ENCODE measurements around the genes CDRT15, TVP23C and LRRC75A.

- PRO-cap, 4 experiments, result no peak in any of the 4 experiments
- RAMPAGE, long total RNA, 2 experiments, result no peak in any of the 2 experiments
- RRBS, result no CpG with 5 or more reads among the region's 11 CpGs
Observed at GRCh38 chr17:13509390-13510480, 92.0 kb downstream of the HS3ST3A1 start.

DNA sequence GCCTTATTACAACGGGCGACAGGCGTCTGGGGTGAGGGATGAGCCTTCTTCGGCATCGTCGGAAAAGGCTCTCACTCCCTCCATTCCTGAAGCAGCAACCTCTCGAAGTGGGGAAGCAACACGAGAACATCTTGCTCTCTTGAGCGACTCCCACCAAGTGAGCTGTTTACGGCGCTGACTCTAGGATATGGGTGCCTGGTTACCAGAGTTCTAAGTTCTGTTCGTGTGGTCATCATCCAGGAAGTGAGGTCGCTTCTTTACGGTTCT is at the start of gene CDRT15:
Gene CDRT15, minus strand, starts transcription at position 159 of the 267 bp plus-strand sequence.
- PRO-cap, 4 experiments, result no peak in any of the 4 experiments
- RAMPAGE, long total RNA, 2 experiments, result no peak in any of the 2 experiments
- RRBS, result no CpG with 5 or more reads among the region's 14 CpGs

DNA sequence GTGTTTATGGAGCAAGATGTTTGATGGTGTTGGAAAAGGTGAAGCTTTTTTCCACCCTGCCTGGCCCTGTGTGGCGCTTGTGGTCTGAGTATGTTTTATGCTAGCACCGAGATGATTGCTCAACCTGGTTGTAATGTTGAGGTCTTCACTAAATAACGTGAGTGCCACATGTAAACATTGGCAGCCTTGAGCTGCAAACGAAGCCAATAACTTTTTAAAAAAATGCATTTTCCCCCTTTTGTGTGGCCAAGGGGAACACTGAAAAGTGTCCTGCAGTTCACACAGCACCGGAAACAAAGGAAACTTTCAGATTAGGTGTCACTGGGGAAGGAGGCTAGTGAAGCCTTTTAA is 15.6 kb downstream of the HS3ST3B1 start:
- PRO-cap, 4 experiments, result no peak in any of the 4 experiments
- RAMPAGE, long total RNA, 2 experiments, result no peak in any of the 2 experiments
- RRBS, result no CpG with 5 or more reads among the region's 5 CpGs

DNA sequence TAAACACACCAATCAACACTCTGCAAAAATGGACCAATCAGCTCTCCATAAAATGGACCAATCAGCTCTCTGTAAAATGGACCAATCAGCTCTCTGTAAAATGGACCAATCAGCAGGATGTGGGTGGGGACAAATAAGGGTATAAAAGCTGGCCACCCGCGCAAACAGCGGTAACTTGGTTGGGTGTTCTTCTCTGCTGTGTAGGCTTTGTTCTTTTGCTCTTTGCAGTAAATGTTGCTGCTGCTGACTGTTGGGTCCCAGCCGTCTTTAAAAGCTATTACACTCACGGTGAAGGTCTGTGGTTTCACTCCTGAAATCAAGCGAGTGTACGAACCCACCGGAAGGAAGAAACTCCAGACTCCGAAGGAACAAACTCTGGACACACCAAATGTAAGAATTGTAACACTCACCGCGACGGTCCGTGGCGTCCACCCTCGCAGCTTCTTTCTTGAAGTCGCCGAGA is 430.7 kb downstream of the PMP22 start:
- PRO-cap, 4 experiments, result no peak in any of the 4 experiments
- RAMPAGE, long total RNA, 2 experiments, result no peak in any of the 2 experiments
- RRBS, result no CpG with 5 or more reads among the region's 17 CpGs

- PRO-cap, 4 experiments, result no peak in any of the 4 experiments
- RAMPAGE, long total RNA, 2 experiments, result no peak in any of the 2 experiments
- RRBS, result no CpG with 5 or more reads among the region's 2 CpGs
Observed at GRCh38 chr17:15306352-15306689, 35.1 kb downstream of the TEKT3 start.

DNA sequence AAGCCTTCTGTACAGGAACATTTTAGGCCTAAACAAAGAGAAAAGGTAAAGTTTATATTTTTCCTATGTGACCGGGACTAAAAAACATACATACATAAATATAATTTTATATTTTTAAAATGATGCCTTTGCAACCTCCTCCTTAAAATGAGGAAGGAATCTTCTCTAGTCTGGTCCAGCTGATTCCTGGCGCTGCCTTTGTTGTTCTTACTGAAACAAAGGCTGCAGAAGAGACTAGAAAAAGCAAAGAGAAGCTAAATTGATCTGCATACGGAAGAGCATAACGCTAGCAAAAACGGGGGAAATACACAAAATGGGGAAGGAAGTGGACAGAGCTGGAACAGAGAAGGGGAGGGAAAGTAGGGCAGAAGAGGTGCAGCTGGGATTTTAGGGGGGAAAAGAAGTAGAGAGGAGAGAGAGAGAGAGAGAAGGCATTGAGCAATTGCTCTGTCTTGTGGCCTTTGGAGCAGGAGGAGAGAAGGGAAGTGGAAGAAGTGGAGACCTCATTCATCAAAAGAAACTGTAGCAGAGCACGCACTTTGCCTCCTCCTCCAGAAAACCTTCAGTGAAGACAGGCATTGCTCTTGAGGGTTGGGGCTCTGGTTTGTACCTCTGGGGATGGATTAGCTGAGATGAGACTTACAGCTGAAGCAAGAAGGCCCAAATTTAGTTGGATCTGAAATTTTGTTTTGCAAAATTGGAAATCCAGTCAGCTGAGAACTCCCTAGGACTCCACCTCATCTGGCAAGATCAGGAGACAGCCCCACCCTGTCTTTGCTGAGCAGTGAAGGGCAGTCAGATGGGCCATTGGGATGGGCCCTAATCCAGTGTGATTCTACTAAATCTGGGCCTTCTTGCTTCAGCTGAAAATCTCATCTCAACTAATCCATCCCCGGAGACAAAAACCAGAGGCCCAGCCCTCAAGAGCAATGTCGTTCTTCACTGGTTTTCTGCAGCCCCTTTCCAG is 55.9 kb downstream of the CDRT4 start:
- PRO-cap, 4 experiments, result peak in 2 of 4 experiments; most common plus-strand start position 506 of the sequence (in 2)
- RAMPAGE, long total RNA, 2 experiments, result no peak in any of the 2 experiments
- RRBS, result no CpG with 5 or more reads among the region's 8 CpGs

GRCh38 chr17:15562792-15563874 is at the start of gene TVP23C:
Gene TVP23C (minus strand): TSS chr17:15563483.
- PRO-cap, 4 experiments, result peak in 4 of 4 experiments; most common plus-strand start chr17:15563754 (in 2); most common minus-strand start chr17:15563587 (in 4)
- RAMPAGE, long total RNA, 2 experiments, result start-site peak on the minus strand in 1 of 2 experiments, at chr17:15563556-15563612 at its widest, 480 reads per replicate
- RRBS, result no CpG with 5 or more reads among the region's 78 CpGs

DNA sequence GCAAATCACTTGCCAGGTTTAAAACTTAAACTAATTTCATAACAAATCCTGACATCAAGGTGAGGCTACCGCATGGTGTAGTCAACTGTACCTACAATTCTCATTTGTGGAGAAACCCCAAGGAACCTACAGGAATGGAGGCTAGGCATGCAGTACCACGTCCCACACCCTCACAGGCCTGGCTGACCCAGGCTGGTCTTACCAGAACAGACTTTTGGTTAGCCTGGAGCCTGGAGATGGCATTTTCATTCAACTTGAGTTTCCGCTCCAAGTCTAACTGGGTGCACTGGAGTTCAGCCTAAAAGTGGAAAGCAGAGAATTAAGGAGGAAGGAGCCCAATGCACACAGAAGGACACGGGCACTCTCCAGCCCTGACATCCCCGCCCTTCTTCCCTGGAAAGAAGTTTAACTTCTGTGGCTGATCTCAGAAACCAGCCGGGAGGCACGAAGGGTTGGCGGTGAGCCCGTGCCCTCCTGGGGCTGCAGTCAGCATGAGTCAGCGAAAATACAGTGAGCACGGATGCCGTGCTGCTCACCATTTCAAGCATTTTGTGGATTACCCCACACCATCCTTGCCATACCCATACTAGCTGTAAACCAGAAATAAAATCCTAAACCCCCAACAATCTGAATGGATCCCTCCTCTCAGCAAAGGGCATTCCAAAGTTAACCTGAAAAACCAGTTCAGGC is 23.2 kb upstream of the FBXW10B start:
- PRO-cap, 4 experiments, result no peak in any of the 4 experiments
- RAMPAGE, long total RNA, 2 experiments, result no peak in any of the 2 experiments
- RRBS, result no CpG with 5 or more reads among the region's 12 CpGs

GRCh38 chr17:15966035-15967273 is 21.5 kb downstream of the ADORA2B start:
- PRO-cap, 4 experiments, result peak in 1 of 4 experiments; most common minus-strand start chr17:15966272 (in 1)
- RAMPAGE, long total RNA, 2 experiments, result no peak in any of the 2 experiments
- RRBS, result no CpG with 5 or more reads among the region's 25 CpGs

- PRO-cap, 4 experiments, result no peak in any of the 4 experiments
- RAMPAGE, long total RNA, 2 experiments, result no peak in any of the 2 experiments
- RRBS, result no CpG with 5 or more reads among the region's 11 CpGs
Observed at GRCh38 chr17:16006048-16006636, 6.5 kb downstream of the TTC19 start.

DNA sequence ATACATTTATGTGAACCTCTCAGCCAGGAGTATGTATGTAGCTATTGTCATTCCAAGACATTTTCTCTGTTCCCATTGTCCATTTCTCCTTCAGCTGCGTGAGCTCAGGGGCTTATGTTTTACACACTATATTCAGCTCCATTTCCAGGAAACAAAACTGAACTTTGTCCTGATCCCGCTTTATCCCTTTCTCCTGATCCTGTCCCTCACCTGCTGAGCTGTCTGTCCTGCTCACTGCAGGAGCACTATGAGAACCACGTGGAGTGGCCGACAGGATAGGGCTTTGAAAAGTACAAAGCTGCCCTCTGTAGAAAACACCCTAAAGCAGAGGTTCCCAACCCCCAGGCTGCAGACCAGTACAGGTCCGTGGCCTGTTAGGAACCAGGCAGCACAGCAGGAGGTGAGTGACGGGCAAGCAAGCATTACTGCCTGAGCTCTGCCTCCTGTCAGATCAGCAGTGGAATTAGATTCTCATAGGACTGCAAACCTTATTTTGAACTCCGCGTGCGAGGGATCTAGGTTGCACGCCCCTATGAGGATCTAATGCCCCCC is 55.7 kb downstream of the CENPV start:
- PRO-cap, 4 experiments, result no peak in any of the 4 experiments
- RAMPAGE, long total RNA, 2 experiments, result no peak in any of the 2 experiments
- RRBS, result no CpG with 5 or more reads among the region's 10 CpGs

DNA sequence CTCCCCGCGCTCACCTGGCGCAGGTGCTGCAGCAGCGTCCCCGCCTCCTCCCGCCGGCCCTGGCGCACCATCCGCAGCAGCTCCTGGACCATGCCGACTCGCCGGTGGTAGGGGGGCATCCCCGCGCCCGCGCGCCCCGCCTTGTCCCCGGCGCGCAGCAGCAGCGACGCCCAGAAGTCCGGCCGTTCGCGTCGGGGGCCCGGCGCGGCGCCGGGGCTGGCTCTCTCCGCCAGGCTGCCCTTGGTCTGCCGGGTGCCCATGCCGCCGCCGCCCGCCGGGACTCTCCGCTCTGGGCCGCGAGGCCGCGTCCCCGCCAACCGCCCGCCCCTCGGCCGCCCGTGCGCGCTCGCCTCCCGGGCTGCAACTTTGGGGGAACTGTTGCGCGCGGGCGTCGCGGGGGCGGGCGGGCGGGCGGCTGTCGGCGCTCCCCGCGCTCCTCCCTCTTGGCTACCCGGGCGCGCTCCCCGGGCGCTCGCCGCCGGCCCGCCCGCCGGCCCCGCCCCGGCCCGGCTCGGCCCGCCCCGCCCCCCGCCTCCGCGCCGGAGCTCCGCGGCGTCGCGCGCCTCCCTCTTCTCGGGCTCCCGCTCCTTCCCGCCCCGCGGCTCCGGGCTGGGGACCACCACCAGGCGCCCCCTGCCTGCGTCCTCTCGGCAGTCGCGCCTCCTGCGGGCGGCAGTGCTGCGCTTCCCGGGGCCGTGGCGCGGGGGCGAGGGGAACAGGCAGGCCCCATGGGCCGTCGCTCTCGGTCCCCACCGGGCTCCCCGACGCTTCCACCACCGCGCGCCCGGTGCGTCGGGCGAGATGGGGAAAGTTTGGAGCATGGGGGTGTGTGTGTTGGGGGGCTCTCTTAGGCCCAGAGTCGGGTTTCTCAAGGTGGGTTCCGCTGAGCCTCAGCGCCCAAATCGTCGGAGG is at the start of gene LRRC75A:
Gene LRRC75A, minus strand, starts transcription at position 463 of the 912 bp plus-strand sequence.
- PRO-cap, 4 experiments, result peak in 4 of 4 experiments; most common plus-strand start position 544 of the sequence (in 4); most common minus-strand start position 368 of the sequence (in 3)
- RAMPAGE, long total RNA, 2 experiments, result no peak in any of the 2 experiments
- RRBS, result 2% methylated on average over 68 of the region's 133 CpGs

GRCh38 chr17:16865801-16866157 is 106.1 kb downstream of the TNFRSF13B start:
- PRO-cap, 4 experiments, result no peak in any of the 4 experiments
- RAMPAGE, long total RNA, 2 experiments, result no peak in any of the 2 experiments
- RRBS, result no CpG with 5 or more reads among the region's 3 CpGs

DNA sequence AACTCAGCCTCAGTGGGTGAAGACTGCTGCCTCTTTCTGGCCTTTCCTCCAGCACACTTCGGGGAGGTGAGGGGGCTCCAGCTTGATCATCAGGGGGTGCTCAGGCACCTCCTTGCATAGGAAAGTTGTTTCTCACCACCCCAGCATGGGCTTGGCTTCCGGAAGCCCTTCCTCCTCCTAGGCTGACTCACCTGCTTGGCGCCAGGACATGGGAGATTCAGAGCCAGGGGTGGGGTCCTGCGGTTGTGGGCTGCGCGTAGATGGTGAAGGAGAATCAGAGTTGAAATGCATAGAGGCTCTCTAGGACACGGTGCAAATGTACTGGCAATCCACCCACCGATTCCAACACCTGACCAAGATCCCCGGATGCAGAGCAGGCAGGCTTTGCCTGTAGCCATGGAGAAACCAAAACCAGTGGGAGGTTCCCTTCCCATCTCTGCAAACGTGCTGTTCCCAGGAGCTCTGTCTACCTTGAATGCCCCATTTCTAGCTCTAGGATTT is 27.6 kb upstream of the MPRIP start:
- PRO-cap, 4 experiments, result peak in 1 of 4 experiments; most common plus-strand start position 220 of the sequence (in 1); most common minus-strand start position 114 of the sequence (in 1)
- RAMPAGE, long total RNA, 2 experiments, result no peak in any of the 2 experiments
- RRBS, result no CpG with 5 or more reads among the region's 10 CpGs

- PRO-cap, 4 experiments, result peak in 4 of 4 experiments; most common plus-strand start chr17:17043250 (in 4); most common minus-strand start chr17:17043404 (in 4)
- RAMPAGE, long total RNA, 2 experiments, result start-site peak on the plus strand in 1 of 2 experiments, at chr17:17042806-17043008 at its widest, 10 reads per replicate
- RRBS, result 1% methylated on average over 6 of the region's 57 CpGs
Observed at GRCh38 chr17:17042770-17043617, 737 bp downstream of the MPRIP start.

- PRO-cap, 4 experiments, result peak in 1 of 4 experiments; most common plus-strand start chr17:17055988 (in 1)
- RAMPAGE, long total RNA, 2 experiments, result no peak in any of the 2 experiments
- RRBS, result no CpG with 5 or more reads among the region's 12 CpGs
Observed at GRCh38 chr17:17055403-17056063, 13.3 kb downstream of the MPRIP start.

DNA sequence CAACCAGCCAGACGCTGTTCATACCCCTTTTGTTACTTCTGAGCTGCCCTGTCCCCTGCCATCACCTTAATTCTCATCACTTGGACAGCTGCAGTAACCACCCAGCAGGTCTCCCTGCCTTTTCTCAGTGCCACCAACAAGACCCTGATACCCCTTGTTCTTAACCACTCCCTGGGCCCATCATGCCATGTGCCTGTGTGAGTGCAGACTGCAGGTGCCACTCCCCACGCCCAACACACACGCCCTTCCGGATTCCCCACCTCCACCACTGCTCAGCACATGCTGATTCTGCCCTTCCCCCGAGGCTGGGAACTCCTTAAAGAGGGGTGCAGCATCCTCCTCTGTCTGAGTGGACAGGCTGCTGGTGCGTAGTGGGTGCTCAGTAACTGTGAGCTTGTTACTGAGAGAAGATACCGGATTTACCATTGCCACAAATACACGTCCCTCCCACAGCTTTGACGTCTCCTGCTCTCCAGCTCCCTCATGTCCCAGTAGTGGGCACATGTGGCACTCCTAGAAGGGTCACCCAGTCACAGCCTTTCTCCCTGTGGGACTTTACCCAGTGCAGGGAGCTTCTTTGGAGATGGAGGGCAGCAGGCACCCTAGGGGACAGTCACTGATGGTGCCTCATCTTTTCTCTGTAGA is 52.3 kb downstream of the PLD6 start:
- PRO-cap, 4 experiments, result no peak in any of the 4 experiments
- RAMPAGE, long total RNA, 2 experiments, result no peak in any of the 2 experiments
- RRBS, result no CpG with 5 or more reads among the region's 9 CpGs

GRCh38 chr17:17191863-17192723 is 14.0 kb downstream of the PLD6 start:
- PRO-cap, 4 experiments, result no peak in any of the 4 experiments
- RAMPAGE, long total RNA, 2 experiments, result no peak in any of the 2 experiments
- RRBS, result no CpG with 5 or more reads among the region's 14 CpGs

DNA sequence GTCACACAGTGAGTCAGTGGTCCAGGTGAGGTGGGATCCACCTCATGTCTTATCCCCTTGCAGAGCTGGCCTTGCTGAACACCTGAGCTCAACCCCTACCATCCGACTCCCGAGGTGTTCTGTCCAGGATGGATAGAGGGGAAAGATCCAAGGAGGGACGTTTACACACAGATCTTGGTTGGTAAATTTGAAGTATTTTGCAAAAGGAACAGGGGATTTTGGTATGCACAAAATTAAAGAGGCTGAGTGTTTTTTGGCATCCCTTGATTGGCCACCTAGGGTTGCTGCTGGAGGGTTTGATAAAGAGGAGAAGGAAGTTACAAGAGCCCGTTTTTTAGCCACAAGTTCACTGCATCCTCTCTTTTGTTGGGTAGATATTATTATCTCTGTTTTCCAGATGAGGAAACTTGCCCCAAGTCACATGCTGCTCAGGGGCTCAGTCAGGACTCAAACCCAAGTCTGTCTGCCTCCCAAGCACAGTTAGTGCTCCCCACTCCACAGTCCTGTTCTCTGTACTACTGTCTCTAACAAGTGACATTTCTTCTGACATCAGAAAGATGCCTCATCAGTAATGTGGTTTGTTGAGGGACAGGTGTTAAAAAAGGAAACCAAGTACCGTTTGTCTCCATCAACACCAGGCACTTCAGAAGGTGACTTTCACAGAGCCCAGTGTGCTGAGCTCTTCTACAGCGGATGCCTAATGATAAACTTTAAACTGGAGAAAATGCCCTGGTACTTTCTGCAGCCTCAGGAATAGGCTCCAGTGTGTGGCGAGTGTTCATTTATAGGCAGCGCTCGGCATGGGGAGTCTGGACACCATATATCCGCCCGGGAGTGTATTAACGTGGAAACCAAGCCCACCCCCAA is 1.4 kb downstream of the NT5M start:
- PRO-cap, 4 experiments, result no peak in any of the 4 experiments
- RAMPAGE, long total RNA, 2 experiments, result no peak in any of the 2 experiments
- RRBS, result no CpG with 5 or more reads among the region's 12 CpGs

GRCh38 chr17:17351851-17352786 is 48.9 kb downstream of the NT5M start:
- PRO-cap, 4 experiments, result peak in 3 of 4 experiments; most common plus-strand start chr17:17352408 (in 2); most common minus-strand start chr17:17352288 (in 1)
- RAMPAGE, long total RNA, 2 experiments, result no peak in any of the 2 experiments
- RRBS, result no CpG with 5 or more reads among the region's 35 CpGs

All from uterus (tissue), 7 donors.